HL-60 (cell line): Measurements from ENCODE around the genes TTBK1 and POLH.

GRCh38 chr6:43243053-43243791 lies at the start of gene TTBK1:
Gene TTBK1, plus strand, starts transcription at chr6:43243481.
- RRBS: 4% methylated on average over 18 of the region's 62 CpGs

- RRBS: no CpG with 5 or more reads among the region's 8 CpGs
Observed at GRCh38 chr6:43490542-43491123, 13.3 kb downstream of the TJAP1 start.

DNA sequence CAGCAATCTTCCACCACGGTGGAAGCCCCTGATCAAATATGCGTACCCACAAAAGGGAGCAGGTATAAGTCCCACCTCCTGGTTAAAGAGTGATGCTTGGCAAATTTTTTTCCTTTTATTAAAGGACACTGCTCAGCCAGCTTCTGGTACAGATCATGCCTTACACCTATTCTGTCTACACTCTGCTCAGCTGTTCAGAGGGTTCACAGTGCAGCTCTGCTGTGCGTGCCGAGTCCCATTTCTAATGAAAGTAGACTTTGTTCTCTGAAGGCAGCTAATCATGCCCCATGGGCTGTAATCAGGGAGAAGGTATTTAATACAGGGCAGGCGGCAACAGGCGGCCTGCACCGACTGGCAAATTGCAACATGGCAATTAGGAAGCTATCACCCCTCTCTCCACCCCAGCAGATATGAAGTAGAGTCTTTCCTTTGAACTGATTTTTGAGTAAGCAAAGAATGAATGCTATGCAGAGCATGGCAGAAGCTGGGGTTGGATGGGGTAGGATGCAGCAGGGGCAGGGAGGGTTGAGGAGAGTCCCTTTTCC lies 16.3 kb downstream of the LRRC73 start:
- RRBS: no CpG with 5 or more reads among the region's 7 CpGs

DNA sequence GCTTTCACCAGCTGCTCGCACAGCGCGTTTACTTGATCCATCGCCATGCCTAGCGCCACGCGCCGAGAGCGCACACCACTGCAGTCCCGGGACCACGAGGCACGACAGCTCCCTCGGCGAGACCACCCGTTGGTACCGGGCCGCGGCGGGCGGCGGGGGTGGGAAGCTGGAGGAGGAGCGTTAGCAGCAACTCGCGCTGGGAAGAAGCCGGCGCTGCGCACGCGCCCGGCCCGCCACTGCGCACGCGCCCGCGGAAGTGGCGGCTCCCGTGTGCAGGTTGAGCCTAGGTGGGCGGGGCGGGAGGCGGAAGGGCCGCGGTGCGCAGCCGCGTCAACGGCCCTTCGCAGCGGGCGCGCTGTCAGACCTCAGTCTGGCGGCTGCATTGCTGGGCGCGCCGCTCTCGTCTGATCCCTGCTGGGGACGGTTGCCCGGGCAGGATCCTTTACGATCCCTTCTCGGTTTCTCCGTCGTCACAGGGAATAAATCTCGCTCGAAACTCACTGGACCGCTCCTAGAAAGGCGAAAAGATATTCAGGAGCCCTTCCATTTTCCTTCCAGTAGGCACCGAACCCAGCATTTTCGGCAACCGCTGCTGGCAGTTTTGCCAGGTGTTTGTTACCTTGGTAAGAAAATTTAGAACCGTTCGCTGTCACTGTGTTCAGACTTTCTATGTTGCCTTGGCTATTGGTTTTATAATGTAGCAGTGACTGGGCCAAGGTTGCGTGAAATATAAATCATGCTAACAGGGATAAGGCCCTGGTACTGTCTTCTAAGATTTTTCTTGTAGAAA lies at the start of gene POLH:
TSS of gene POLH (plus strand) at position 368 of the 790 bp plus-strand sequence.
- RRBS: 2% methylated on average over 21 of the region's 72 CpGs

GRCh38 chr6:43686605-43687419 lies 779 bp downstream of the MRPS18A start:
- RRBS: no CpG with 5 or more reads among the region's 16 CpGs

- RRBS: no CpG with 5 or more reads among the region's 8 CpGs
Observed at GRCh38 chr6:43698589-43699267, 11.1 kb upstream of the MRPS18A start.

DNA sequence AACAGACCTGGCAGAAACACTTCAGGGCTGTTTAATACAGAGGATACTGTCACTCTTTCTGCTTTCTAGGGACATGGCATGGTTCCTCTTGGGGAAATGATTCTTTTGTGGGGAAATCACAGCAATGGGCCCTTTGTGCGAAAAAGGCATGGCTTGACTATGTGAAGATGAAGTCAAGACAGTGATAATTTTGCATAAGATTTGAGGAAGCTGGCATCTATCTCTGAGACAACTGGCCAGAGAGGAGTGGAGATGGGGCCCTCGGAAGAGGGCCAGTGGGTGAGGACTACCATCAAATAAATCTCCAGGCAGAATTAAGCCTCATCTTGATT lies 16.5 kb upstream of the MRPS18A start:
- RRBS: no CpG with 5 or more reads among the region's 2 CpGs

DNA sequence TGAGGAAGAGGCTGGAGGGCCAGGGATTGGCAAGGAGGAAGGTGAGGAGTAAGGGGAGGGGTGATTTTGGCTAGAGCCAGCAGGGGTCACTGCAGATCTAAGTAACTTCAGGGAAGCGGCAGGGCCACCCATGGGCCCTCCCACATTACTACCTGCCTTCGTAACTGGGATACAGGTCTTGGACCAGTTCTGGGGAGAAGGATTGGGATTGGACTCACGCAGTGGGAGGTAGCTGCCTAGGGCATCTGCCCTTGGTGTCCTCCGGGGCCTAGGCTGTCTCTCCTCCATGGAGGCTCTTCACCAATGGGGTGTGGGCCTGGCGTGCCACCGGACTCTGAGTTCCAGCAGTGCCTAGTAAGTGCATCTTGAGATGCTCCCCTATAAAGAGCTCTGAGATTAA lies 36.3 kb upstream of the MRPS18A start:
- RRBS: 50% methylated on average over 3 of the region's 6 CpGs

DNA sequence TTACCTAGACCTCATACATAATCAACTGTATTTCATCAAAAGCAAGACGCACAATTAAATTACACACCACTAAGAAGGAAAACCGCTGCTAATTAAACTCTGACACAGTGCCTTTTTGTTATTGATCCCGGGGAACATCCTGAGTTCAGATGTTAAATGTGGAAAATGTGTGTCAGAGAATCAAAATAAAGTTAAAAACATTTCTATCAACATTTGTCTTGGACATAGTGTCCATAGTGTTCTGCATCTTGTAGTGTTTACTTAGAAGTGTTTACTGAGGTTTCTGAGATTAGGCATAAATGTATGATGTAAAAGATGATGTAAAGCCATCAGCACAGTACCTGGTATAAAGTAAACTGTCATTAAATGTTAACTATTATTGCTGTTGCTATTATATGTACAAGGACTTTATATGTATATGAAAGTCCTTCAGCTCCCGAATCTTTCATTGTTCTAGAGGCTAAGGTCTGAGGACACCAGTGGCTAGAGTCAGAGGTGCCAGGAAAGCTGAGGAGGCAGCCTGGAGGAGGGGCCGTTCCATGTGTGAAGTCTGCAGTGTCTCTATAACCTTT lies 28.2 kb upstream of the VEGFA start:
- RRBS: no CpG with 5 or more reads among the region's 5 CpGs

GRCh38 chr6:43768104-43768545 lies 1.9 kb upstream of the VEGFA start:
- RRBS: no CpG with 5 or more reads among the region's 4 CpGs

DNA sequence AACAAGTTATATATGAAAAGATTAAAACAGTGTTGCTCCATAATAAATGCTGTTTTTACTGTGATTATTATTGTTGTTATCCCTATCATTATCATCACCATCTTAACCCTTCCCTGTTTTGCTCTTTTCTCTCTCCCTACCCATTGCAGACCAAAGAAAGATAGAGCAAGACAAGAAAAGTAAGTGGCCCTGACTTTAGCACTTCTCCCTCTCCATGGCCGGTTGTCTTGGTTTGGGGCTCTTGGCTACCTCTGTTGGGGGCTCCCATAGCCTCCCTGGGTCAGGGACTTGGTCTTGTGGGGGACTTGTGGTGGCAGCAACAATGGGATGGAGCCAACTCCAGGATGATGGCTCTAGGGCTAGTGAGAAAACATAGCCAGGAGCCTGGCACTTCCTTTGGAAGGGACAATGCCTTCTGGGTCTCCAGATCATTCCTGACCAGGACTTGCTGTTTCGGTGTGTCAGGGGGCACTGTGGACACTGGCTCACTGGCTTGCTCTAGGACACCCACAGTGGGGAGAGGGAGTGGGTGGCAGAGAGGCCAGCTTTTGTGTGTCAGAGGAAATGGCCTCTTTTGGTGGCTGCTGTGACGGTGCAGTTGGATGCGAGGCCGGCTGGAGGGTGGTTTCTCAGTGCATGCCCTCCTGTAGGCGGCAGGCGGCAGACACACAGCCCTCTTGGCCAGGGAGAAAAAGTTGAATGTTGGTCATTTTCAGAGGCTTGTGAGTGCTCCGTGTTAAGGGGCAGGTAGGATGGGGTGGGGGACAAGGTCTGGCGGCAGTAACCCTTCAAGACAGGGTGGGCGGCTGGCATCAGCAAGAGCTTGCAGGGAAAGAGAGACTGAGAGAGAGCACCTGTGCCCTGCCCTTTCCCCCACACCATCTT lies 9.0 kb downstream of the VEGFA start:
- RRBS: no CpG with 5 or more reads among the region's 10 CpGs

DNA sequence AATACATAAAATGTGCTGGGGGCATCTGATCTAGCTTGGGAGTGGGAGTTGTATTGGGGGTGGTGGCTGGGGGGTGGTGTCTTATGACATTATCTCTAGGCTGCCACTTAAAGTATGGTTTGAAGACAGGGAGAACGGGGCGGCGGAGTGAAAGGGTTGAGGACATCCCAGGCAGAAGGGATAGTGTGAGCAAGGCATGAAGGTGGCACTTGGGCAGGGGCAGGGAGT lies 17.2 kb downstream of the VEGFA start:
- RRBS: no CpG with 5 or more reads among the region's 3 CpGs

DNA sequence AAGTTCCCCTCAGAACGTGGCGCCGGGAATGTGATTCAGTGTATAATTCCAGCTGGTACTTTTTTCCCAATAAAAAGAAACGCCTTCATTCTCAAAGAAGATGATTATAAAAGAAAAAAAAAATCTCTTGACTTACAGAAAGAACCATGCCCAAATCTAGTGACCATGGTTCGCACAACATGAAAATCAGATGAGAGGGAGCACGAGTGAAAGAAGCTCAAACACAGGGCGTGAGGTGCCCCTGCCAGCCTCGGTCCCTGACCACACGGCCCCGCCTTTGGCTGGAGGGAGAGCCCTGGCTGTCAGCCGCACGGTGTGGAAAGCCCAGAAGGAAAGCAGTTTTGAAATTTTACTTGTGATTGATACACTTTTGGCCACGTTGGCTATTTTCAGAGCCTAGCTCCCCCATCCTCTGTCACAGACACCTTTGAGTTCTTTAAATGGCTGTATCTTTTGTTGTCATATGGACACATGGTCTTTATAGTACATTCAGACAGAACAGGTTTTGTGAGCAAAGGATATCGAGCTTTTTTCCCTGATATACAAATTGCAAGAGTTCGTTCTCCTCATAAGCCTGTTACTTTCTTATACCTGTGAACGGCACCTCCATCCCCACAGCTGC lies 31.8 kb downstream of the VEGFA start:
- RRBS: no CpG with 5 or more reads among the region's 16 CpGs

DNA sequence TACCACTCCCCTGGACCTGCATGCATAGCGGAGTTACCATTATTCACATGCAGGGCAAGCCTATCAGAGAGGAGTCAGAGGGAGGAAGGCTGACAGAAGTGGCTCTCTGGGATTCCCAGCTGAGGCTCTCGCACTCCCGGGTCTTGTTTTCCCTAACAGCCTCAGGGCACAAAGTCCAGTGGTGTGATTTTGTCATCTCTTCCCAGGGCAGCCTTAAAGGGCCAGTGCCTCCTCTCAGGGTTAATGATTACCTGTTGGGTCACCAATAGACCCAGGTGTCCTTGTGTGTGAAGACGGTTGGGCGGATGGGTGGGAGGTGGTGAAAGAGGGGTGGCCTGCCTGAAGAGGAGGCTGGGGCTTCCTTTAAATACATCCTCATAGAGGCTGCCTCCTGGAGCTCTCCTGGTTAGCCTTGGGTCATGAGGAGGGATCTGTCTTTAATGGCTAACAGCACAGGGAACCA lies 36.4 kb downstream of the VEGFA start:
- RRBS: no CpG with 5 or more reads among the region's 5 CpGs

DNA sequence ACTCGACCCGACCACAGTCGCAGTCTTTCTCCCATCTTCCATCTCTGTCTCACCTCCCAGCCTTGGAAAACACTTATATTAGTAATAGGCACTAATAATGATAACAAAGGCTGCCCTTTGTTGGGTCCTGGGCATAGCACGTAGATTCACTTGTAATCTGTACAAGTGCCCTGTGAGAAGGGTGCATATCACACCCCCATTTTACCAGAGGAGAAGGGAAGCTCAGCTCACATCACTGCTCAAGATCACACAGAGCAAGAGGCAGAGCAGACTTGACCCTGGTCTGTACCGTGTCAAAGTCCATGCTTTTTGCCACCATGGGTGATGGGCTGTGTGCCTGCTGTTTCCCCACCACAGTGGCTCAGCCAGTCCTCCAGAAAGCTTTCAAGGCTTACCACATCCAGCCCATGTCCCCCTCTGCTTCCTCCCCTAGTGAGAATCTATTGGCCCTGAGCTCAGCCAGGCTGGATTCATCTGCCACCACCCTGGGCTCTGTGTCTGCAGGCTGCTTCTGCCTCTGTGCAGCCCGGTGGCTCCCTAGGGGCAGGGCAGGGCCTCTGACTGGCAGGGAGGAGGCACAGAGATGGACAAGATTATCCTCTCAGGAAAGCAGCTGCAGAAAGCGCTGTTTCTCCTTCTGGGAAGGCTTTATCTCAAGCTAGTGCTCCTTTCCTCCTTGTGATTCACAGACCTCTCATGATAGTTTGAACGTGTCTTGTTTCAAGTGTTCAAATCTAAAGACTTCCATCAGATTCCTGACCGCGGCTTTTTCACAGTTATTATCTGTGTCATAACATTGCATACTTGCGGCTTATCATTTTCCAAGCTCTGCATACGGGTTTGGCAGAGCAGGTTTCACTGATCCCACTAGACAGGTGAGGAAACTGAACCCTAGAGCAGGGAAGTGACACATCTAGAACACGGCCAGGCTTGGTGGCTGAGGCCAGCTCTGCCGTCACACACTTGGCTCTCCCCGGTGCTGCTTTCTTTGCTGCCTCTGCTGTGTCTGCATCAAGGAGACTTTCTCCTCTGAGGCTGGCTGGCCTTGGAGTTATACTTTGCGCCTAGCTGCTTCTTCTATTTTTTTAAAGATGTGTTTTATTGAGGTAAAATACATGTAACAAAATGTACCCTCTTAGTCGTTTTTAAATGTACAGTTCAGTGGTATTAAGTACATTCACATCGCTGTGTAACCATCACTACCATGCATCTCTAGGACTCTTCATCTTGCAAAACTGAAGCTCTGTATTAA lies 37.5 kb downstream of the VEGFA start:
- RRBS: no CpG with 5 or more reads among the region's 18 CpGs

- RRBS: 43% methylated on average over 5 of the region's 26 CpGs
Observed at GRCh38 chr6:43890822-43891664, 121.0 kb downstream of the VEGFA start.

DNA sequence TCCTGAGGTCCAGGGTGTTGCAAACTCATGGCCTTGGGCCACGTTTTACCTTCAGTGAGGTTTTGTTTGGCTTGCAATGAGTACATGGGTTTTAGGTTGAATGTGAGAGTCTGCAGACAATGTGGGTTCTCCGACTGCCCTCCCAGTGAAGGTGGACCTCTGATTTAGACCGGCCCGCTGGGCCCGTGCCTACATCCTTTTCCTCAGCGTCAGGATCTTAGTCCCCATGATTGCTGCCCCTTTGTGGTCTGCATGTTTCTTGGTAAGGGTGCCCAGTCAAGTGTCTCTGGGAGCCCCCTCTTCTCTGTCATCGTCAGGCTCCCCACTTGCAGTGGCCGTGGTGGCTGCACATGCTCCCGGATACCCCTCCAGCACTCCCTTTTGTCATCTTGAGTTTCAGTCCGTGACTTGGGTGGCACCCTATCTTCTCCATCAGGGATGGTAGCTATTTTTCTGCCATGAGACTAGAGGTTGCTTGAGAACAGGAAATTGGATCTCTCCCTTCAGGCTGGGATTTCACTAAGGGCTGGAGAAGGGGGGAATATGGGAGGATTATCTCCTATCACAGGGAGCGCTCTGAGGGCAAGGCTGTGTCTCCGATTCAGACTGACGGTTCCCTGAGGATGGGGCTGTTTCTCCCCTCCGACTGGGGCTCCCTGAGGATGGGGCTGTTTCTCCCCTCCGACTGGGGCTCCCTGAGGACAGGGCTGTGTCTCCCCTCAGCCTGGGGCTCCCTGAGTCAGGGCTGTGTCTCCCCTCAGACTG lies 123.2 kb downstream of the MRPL14 start:
- RRBS: no CpG with 5 or more reads among the region's 15 CpGs

GRCh38 chr6:44074220-44074886 lies 52.9 kb downstream of the MRPL14 start:
- RRBS: no CpG with 5 or more reads among the region's 18 CpGs

GRCh38 chr6:44111289-44112444 lies 15.6 kb downstream of the MRPL14 start:
- RRBS: no CpG with 5 or more reads among the region's 7 CpGs

DNA sequence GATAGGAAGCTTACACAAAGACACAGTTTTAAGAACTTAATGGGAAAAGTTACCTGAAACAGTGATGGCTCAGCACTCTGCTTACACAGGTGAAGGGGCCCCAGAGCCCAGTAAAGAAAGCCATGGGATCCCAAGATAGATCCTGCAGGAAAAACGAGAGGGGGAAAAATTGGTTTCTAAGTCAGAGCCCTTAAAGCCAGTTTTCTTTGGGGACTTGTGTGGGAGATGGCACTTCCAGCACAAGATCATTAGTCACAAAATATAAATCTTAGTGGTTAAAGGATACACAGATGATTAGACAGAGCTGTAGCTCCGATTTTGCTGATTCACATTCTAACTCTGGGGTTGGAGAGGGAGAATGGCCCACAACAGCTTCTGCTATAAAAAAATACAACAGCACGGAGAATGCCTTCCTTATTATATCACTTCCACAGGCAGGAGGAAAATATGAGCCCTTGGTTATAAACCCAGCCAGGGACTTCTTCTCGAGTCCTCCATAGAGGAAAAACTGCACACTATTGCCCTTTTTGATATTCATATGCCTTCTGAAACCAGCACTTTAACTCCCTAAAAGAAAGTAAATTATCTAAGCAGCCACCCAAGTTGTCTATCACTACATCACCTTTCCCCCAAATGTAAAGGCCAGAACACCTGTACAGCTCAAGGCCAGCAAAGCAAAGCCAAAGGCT lies 10.6 kb downstream of the MRPL14 start:
- RRBS: no CpG with 5 or more reads among the region's 4 CpGs